Hematopoietic multipotent progenitor cell (in vitro differentiated cells): ENCODE measurements around a stretch of chr18.

GRCh38 chr18:59509747-59510502 is 150.9 kb upstream of the LMAN1 start:
- CAGE, long polyA plus RNA: no peak

GRCh38 chr18:59550334-59550677 is 146.9 kb downstream of the CCBE1 start:
- CAGE, long polyA plus RNA: no peak

GRCh38 chr18:59700596-59701161 is 3.5 kb upstream of the CCBE1 start:
- CAGE, long polyA plus RNA: no peak

DNA sequence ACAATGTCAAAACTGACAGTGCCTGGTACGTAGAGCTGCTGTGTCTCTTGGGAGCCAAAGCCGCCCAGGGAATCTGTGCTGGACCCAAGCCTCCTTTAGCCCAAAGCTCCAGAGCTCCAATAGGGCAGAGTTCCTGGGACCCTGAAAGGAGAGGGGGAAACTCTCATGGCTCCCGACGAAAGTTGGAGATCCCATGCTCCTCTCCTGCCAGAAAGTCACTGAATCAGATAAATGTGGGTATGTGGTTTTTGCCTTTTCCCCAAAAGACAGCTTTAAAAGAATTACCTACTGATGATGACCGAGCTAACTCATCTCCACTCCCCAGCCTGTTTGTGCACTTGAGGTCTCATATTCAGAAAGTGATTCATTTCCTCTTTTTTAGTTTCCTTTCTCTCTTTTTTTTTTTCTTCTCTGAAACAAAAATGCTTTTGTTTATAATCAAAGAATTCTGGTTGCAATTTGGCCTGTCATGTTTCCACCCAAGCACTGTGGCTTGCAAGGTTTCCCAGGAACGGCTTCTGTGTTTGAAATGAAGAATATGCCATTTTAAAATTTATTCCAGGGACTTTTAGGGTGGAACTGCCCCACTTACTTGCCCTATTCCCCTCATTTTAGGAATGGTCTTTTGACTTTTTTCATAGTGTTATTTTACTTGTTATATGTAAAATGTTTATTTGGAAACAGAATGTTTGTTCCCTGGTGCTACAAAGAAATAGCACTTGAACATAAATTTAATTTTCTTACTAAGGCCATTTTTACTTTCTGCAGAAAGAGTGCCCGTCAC is 14.0 kb upstream of the PMAIP1 start:
- CAGE, long polyA plus RNA: no peak

DNA sequence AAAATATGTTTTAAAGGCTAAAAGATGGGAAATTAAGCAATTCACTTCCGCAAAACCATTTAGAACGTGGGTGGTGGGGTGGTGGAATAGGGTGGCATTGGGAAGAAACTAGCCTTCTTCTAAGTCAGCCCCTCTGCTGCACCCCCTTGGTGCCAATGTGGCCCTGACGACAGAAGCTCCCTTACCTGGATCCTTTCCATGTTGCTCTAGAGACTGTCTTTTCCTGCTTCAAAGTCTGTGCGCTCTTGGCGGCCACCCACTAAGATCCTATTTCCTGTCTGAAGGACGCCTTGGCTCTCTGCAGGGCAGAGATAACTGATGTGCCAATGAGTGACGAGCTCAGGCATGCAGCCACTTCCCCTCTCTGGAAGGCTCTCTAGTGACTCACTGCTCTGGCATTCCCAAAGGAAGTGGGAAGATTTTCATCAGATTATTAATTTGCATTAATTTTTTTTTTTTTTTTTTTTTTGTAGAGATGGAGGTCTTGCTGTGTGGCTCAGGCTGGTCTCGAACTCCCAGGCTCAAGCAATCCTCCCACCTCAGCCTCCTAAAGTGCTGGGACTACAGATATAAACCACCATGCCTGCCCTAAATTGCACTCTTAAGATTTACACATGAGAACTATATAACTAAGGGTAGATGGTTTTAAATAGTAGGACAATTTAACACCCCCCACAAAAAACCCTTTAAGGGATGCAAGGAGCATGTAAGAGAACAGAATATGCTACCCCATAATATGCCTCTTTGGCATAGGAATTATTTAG is 273.6 kb downstream of the CDH20 start:
- CAGE, long polyA plus RNA: no peak

DNA sequence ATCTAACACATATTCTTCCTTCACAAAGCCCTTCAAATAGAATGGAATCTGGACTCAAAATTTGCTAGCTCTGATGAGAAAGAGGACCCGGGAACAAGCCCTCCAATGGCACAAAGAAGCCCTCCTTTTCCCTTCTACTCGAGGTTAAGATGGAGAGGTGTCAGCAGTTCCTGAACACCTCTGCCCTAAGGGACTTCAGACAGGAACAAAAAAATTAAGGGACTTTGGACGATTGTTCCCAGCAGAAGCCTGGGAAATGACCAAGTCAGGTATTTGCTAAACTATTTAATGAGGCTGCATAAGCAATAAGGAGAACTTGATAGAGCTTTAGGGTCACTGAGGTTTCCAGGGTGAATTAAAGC is 157.4 kb downstream of the RNF152 start:
- CAGE, long polyA plus RNA: no peak

GRCh38 chr18:61743112-61743488 is 149.7 kb downstream of the RNF152 start:
- CAGE, long polyA plus RNA: no peak

DNA sequence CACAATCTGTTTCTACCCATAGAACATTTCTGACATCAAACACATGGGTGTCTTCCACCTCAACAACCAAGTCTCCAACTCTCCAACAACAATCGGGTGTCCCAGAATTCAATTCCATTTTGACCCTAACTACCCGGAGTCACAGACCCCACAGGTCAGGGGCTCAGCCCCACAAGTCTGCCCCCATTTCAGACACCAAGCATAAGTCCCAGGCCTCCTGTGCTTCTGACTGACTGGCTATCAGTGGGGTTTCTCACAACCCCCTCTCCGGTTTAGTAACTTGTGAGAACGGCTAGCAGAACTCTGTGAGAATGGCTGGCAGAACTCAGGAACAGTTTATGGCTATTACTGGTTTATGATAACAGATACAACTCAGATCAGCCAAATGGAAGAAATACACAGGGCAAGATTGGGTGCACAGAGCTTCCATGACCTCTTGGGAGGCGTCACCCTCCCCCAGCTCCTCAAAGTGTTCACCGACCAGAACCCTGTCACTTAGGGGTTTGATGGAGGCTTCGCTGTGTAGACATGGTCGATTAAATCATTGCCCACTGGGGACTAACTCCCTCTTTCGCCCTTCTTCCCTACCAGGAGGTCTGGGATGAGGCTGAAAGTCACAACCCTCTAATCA is 28.7 kb downstream of the RNF152 start:
- CAGE, long polyA plus RNA: no peak

DNA sequence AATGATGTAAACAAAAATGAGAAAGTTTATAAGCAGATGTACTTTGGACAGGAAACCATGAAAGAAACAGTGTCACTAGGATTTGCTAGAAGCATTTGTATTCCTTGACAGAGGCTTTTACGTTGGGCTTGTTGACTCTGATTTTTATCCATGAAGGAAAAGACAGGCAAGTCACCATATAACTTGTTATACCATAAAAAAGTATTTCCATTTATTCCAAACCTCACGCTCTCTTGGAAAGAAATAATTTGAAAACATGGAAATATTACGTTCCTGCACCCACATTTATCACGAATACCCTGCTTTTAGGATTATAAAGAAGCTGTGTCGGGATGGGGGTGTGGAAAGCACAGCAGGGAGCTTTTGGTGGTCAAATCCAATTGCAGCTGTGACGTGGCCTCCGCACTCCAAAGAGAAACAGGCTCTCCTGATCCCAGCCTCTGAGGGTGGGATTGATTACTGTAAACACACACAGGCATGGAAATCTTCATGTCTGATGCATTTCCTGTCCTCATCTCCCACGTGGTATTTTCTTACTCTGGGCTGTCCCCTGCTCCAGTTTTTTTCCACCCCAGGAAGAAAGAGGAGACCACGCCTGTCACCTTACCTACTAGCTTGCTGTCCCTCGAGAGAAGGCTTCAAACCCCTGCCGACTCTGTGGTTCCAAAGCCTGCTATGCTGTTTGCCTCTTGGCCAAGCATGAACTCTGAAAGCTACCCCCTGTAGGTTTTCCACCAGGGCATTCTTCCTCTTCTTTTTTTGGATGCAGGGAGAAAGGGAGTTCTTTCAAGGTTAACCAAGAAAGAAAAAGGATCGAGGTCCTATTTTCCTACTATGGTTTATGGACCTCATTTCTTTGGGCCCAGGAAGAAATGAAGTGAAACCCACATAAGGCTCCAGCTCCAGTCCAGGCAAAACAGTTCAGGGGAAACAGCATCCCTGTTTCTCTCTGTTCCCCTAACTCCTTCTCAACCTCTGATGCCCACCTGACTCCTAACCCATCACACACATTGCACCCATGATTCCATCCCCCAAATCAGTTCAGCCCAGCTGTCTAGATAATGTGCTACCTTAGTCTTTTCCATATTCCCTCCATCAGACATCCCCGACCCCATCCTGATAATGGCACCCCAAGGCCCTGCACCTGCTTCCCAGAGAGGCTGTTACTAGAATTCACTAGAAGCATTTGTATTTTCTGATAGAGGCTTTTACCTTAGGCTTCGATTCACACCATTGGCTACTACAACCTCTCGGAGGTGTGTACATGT is 22.5 kb downstream of the RNF152 start:
- CAGE, long polyA plus RNA: no peak

DNA sequence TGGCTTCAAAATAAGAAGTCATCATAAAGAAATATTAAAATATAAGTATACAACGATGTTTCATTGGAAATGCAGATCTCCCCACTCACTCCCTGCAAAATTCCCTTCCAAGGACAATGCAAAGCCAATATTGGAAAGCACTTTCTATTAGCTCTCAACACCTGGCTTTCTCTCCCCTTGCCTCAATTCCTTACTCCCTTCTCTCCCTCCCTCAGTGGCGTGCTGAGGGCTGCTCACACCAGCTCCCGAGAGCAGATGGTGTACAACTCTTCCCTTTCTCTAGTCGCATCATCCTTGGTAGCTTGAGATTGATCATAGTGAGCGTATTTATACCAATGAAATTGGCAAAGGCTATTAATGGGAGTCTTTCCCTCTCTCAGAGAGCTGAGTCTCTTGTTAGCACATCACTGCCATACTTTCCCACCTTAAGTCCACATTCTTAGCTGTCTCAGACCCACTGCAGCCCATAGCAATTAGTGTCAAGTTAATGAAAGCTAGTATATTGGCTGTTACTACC is 57.9 kb downstream of the PIGN start:
- CAGE, long polyA plus RNA: no peak

DNA sequence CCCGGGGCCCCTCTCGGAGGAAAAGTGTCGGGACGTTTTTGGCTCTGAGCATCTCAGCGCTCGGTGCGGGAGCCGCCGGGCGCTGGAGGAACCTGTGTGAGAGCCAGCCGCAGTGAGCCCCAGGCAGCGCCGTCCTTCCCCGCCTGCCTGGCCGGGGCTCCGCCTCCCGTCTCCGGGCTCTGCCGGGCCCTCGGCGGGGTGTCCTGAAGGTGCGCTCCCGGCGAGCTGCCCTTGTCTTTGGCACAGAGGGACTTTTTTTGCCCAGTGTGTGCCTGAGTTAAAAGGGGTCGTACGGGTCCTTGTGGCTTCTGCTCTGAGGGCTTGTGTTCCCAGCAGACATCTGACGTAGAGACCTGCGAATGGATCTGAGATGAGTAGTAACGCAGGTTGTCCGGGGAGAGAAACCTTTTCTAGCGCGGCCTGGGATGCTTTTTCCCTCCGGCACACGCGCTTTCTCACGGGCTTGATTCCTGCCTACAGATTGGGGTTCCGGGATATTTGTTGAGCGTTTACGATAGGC is 1.9 kb downstream of the ZCCHC2 start:
- CAGE, long polyA plus RNA: no peak

DNA sequence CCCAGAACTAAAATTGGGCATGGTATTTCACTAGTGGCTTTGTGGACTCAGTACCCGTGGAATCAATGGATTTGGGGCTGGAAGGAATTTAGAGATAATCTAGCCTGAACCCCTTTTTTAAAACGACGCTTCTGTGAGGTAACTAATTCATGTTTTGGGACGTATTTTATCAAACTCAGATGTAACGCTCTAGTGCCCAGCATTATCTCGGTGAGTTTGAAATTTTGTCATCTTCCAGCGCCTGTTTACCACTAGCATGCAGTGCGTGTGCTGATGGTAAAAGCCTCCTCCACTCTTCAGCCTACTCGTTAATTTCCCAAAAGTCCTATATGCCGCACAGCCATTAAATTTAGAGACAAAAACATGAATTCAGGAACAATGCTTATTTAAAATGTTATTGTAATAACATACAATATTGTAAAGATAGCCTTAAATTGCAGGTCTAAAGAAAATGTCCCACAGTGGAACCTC is 2.7 kb downstream of the ZCCHC2 start:
- CAGE, long polyA plus RNA: no peak

DNA sequence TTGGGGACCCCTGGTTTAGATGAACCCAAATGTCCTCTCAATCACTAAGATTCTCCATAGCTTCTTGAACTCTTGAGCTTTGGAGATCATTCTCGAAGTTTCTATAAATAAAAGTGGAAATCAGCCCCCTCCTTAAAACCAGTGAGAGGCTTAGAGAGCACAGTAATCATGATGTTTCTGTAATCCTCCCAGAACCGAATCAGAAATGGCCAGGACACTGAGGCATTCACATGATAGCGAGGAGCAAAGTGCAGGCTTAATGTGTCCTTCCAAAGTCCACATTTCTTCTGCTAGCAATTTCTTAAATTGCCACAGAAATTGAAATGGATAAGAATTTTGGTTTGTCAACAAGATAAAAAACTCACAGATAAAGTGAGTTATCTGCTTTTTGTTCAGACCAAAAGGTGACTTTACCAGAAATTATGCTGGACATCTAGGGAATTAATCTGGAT is 82.6 kb upstream of the PHLPP1 start:
- CAGE, long polyA plus RNA: no peak

DNA sequence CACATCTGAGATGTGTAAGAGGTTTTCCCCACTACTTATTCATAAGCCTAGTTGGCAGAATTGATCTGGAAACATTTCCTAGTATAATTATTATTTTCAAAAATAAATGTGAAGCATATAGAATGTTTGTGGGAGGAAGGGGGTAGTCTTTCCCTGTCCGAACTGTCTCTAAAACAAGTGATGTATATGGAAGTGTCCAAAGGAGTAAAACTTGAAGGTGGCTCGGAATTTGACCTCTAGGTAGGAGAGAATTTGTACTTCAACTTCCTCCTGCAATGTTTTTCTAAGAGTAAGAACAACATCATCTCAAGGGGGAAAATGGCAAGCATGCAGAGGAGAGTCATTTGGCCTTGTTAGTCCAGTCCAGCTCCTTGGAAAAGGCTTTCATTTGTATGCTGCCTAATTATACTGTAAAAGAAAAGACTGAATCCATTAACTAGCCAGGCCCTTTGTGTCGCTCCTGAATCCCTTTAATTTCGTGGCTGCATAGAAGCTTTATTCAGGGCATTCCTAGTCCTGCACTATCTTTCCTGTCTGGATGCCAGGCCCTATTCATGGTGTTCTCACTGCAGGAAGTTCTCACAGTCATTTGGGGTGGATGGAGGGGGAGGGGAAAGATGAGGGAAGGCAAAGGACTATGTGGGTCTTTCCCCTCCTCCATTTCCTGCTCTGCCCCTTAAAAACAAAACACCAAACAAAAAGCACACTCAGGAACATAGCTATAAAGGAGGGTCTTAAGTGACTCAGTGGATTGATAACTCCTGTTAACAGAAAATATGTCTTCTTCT is 36.0 kb downstream of the PHLPP1 start:
- CAGE, long polyA plus RNA: no peak

DNA sequence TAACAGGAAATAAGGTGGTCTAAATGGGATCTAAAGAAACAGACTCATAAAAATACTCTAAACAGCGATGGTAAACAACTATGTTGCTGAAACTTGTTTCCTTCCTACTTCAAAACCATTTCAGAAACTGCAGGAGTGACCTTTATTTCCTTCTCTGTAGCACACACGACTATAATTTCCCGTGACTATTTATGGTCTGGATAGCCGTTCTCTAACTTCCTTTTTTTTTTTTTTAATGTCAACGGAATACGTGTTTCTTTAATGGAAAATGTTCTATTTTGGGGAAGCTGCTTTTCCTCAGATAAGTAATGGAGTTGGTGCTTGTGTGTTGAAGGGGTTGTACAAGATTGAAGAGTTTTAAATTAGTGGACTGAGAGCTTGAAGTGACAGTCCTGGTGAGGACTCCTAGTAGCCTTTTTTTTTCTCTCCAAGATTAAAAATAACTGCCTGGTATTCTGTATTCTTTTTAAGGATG is 224.1 kb downstream of the PHLPP1 start:
- CAGE, long polyA plus RNA: no peak

DNA sequence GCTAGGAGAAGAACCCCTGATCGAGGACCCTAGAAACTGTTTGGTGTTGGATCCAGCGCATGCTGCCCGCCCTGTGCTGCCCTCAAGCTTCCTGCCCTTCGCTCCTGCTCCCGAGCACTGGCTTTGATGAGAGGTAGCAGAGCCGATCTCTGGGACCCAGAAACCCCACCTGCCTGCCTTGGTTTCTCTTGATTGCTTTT is 267.2 kb downstream of the PHLPP1 start:
- CAGE, long polyA plus RNA: no peak

GRCh38 chr18:63100085-63100841 is 219.3 kb downstream of the BCL2 start:
- CAGE, long polyA plus RNA: no peak

- CAGE, long polyA plus RNA: no peak
Observed at GRCh38 chr18:63147739-63148332, 171.7 kb downstream of the BCL2 start.

GRCh38 chr18:63159710-63160881 is 159.5 kb downstream of the BCL2 start:
- CAGE, long polyA plus RNA: no peak

GRCh38 chr18:63161008-63161495 is 158.5 kb downstream of the BCL2 start:
- CAGE, long polyA plus RNA: no peak